REH cell (cell line): ENCODE data around the genes PWWP2B, INPP5A and CFAP46.

- PRO-cap = no peak
Observed at GRCh38 chr10:132255522-132255979, 52.2 kb downstream of the STK32C start.

- PRO-cap = no peak
Observed at GRCh38 chr10:132394649-132395327, 2.2 kb upstream of the PWWP2B start.

- PRO-cap = bidirectional peak, plus-strand start at chr10:132397195, minus-strand start at chr10:132397095; bidirectional peak, plus-strand start at chr10:132397473, minus-strand start at chr10:132397477; unidirectional peak, minus-strand start at chr10:132397816
Observed at GRCh38 chr10:132396900-132397974, at the start of gene PWWP2B. Gene PWWP2B (plus strand): TSS chr10:132397200.

GRCh38 chr10:132401535-132402399, 4.8 kb downstream of the PWWP2B start:
- PRO-cap = no peak

DNA sequence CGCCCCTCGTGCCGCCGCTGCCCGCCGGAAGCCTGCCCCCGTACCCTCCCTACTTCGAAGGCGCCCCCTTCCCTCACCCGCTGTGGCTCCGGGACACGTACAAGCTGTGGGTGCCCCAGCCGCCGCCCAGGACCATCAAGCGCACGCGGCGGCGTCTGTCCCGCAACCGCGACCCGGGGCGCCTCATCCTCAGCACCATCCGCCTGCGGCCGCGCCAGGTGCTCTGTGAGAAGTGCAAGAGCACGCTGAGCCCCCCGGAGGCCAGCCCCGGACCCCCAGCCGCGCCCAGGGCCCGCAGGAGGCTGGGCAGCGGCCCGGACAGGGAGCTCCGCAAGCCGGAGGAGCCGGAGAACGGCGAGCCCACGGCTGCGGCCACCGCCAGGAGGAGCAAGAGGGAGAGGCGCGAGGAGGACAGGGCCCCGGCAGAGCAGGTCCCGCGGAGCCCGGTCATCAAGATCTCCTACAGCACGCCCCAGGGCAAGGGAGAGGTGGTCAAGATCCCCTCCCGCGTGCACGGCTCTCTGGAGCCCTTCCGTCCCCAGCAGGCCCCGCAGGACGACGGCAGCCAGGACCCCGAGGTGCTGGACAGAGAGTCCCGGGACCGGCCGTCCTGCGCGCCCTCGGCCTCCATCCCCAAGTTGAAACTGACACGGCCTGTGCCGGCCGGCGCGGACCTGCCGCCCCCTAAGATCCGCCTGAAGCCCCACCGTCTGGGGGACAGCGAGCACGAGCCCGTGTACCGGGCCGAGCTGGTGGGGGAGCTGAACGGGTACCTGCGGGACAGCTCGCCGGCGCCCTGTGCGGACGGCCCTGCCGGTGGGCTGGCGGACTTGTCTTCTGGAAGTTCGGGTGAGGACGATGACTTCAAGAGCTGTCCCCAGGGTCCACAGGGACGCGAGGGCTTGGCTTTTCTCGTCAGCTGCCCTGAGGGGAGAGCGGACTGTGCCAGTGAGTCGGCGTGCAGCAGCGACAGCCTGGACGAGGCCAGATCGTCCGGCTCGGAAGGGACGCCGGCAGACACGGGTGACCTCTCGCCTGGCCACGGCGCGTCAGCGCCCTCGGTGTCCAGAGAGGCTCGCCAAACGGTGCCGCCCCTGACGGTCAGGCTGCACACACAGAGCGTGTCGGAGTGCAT, 8.2 kb downstream of the PWWP2B start:
- PRO-cap = no peak

DNA sequence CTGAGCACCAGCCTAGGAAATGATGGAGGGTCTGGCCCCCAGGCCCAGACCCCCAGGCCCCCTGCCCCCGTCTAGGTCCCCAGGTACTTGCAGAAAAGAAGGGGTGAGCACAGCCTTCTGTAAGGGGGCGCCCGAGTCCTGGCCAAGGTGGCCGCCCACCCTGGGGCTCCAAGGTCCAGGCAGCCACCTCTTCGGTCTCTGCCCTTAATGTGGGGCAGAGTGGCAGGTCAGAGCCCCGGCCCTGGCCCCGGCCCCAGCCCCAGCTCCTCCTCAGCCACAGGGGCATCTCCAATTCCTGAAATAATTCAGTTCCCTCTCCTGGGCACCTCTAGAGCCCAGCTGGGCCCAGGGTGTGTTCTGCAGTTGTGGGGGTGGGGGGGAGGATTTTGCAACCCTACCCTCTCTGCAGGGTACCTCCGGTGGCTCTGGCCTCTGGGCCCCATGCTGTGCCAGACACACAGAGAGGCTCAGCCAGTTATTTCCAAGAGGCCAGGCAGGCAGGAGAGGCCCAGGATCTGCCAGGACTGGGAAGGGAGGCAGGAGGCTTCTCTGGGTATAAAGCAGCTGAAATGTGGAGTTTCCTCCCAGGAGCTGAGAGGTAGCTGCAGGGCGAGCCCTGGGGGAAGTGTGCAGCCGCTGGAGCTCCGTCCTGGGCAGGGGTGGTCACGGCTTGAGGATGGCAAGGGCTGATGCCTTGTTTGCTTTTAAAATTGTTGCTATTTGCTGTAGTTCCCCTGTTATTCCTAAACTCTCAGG, 47.9 kb downstream of the PWWP2B start:
- PRO-cap = no peak

DNA sequence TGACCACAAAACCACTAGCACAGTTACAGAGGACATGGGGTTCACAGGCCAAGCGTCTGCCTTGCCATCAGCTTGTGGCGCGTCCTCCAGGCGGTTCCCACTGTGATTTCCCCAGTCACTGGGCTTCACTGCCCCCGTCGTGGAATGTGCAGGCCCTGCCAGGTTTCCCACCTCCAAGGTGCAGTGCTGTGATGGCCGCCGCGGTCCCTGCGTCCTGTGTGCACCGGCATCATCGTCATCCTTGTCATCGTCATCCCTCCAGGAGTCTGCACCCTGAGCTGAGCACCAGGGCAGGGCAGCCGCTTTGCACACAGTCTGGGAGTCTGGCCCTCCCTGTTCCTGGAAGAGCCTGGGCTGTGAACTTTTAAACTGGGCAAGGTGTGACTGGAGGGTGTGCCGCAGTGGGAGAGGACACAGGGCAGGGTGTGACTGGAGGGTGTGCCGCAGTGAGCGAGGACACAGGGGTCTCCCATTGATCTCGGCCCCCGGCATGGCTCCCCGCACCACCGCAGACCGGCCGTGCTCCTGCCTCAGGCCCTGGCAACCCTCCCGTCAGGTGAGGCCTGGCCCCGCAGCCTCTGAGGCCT, 61.9 kb downstream of the PWWP2B start:
- PRO-cap = no peak

DNA sequence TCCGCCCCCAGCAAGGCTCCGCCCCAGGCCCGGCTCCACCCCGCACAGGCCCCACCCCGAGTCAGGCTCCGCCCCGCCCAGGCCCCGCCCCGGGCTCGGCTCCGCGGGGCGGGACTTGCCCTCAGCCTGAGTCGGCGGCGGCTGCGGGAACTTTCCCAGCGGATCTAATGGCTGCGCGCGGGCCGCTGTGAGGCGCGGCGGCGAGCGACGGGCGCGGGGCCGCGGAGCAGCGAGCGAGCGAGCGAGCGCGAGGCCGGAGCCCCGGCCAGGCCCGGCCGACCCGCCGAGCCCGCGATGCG, at the start of gene INPP5A:
Gene INPP5A (plus strand): TSS at position 114 of the 299 bp plus-strand sequence.
- PRO-cap = unidirectional peak, plus-strand start at position 149 of the sequence

DNA sequence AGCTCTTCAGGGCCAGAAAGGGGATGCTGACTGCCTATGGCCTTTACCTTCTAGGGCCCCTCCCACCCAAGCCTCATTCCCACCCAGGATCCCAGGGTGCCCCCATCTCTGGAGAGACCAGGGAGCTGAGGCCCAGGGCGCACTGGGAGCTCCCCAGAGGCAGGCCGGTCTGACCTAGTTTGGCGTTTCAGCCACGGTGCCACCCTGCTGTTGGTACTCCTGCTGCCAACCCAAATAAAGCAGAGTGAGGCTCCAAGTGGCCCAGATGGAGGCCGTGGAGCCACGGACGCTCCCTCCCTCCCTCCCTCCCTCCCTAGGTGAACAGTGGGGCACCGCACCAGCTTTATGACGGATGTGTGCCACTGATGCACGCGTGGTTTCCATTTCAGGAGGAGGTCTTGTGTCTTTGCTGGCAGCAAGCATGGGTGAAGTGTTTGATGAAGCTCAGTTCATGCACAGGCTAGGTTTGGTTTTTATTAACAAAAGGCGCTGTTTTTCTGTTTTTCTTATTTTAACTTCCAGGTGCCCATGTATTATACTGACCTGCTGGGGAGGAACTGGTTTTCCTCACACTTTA, 1.9 kb downstream of the INPP5A start:
- PRO-cap = no peak

- PRO-cap = bidirectional peak, plus-strand start at chr10:132551278, minus-strand start at chr10:132551319; bidirectional peak, plus-strand start at chr10:132551675, minus-strand start at chr10:132551605; bidirectional peak, plus-strand start at chr10:132551922, minus-strand start at chr10:132551867; unidirectional peak, minus-strand start at chr10:132552066
Observed at GRCh38 chr10:132550894-132552166, 13.7 kb downstream of the INPP5A start.

- PRO-cap = no peak
Observed at GRCh38 chr10:132568699-132569278, 31.2 kb downstream of the INPP5A start.

DNA sequence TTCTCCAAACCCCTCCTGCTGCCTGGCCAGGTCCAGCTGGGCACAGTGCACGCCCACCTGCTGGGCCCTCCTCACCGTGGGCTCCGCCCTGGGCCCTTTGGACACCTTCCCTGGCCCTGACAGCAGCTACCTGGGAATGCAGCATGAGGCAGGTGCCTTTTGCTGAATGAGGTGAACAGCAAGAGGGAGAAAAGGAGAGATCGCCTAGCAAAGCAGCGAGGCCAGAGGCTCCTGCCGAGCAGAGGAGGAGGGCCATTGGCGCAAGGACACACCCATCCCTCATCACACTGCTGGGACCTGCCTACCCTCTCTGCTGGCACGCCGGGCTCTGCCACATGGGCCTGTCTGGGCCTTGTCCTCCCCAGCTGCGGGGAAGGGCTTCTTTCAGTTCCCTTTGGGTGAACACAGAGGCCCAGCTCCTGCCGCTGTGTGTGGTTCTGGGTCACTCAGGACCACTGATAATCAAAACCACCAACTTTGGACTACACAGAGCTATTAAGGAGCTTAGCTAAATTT, 33.5 kb downstream of the INPP5A start:
- PRO-cap = no peak

DNA sequence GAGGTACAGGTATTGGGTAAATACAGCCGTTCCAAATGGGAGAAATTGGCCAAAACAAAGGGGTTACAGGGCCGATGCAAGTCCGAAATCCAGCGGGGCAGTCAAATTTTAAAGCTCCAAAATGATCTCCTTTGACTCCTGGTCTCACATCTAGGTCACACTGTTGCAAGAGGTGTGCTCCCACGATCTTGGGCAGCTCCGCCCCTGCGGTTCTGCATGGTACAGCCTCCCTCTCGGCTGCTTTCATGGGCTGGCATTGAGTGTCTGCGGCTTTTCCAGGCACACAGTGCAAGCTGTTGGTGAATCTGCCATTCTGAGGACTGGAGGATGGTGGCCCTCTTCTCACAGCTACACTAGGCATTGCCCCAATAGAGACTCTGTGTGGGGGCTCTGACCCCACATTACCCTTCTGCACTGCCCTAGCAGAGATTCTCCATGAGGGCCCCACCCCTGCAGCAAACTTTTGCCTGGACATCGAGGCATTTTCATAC, 61.7 kb downstream of the INPP5A start:
- PRO-cap = no peak

GRCh38 chr10:132640617-132641446, 103.2 kb downstream of the INPP5A start:
- PRO-cap = no peak

- PRO-cap = no peak
Observed at GRCh38 chr10:132721363-132722140, 64.4 kb downstream of the NKX6-2 start.

DNA sequence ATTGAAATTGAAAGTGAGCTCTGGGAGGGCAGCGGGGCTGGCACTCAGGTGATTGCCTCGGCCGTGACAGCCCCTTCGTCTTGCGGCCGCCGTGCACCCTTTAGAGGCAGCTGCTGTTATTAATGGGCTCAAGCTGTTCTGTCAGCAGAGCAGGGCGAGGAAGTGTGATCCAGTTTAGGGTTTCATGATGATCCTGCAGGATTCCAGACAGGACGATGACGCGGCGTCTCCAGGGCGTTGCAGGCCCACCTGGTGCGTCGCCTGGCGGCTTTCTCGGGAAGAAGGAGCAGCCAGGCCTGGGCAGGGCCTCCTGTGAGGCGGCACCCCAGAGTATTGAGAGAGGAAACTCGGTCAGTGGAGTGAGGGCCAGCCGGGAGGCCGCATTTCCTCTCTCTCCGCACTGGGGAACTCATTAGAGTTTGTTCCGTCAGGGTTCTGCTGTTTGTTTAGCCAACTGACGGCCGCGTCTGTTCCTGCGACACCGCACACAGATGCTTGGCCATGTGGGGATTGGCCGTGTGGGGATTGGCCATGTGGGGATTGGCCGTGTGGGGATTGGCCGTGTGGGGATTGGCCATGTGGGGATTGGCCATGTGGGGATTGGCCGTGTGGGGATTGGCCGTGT, 62.9 kb downstream of the NKX6-2 start:
- PRO-cap = no peak

- PRO-cap = no peak
Observed at GRCh38 chr10:132843033-132843320, 57.0 kb upstream of the NKX6-2 start.

GRCh38 chr10:132942008-132943165, at the start of gene CFAP46:
Gene CFAP46 (minus strand): TSS chr10:132942570.
- PRO-cap = no peak

GRCh38 chr10:133021906-133022416, 65.8 kb upstream of the ADGRA1 start:
- PRO-cap = no peak

DNA sequence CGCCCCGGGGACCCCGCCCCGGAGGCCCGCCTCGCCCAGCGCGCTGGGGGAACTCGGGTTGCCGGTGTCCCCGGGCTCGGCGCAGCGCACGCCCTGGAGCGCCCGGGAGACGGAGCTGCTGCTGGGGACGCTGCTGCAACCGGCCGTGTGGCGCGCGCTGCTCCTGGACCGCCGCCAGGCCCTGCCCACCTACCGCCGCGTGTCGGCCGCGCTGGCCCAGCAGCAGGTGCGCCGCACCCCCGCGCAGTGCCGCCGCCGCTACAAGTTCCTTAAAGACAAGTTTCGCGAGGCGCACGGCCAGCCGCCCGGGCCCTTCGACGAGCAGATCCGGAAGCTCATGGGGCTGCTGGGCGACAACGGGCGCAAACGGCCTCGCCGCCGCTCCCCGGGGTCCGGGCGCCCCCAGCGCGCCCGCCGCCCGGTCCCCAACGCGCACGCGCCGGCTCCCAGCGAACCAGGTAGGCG, 396 bp downstream of the UTF1 start:
- PRO-cap = no peak